GM23248 (cell line): ENCODE measurements around a stretch of chr11.

DNA sequence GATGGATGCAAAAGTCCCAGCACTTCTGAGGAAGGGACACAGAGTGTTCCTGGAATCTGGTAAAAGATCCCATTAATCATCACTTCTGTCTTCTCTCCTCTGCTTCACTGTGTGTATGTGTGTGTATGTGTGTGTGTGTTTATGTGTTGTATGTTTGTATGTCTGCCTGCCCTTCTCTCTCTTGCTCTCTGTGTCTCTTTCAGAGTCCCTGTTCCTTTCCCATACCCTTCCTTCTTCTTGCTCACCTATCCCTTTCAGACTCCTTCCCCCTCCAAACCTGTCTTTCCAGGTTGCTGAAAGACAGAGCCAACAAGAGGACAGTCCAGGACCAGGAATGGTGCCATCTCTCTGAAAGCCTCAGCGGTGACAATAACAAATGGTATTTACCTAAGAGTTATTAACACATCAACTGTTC, 47.0 kb downstream of the EHF start:
- RAMPAGE, long total RNA, result no peak

DNA sequence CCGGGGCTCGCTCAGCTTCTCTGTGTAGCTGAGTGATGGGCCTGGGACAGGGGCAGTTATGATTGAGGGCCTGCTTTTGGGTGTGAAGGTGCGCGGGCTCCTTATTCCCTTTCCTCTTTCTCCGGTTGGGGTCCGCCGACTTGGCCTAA, 280 bp downstream of the PDHX start:
- RAMPAGE, long total RNA, result no peak

DNA sequence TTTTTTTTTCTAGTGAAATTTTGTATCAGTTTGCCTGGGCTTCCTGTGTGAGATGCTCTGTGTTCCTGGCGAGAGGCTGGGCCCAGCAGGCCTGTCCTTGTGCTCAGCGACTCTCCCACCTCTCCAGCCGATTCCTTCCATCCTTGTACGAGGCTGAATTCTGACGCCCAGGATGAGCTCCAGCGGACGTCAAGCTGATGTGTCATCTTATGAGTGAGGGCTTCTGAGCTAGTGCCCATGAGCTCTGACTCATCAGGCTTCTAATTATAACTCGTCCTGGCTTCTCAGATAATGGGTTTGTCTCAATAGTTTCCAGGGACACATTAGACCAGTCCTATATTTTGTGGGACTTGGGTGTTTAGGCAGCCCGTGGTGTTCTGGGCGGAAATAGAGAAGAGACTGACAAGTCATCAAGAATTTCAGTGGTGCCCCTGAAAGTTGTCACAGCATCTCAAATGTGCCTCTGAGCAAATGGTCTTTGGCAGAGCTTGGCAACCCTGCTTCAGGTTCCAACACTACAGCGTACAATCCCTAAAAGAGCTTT, 108.2 kb upstream of the CD44 start:
- RAMPAGE, long total RNA, result no peak

- RAMPAGE, long total RNA, result no peak
Observed at GRCh38 chr11:35139974-35140437, 1.0 kb downstream of the CD44 start.

GRCh38 chr11:35145894-35146509, 7.0 kb downstream of the CD44 start:
- RAMPAGE, long total RNA, result no peak

DNA sequence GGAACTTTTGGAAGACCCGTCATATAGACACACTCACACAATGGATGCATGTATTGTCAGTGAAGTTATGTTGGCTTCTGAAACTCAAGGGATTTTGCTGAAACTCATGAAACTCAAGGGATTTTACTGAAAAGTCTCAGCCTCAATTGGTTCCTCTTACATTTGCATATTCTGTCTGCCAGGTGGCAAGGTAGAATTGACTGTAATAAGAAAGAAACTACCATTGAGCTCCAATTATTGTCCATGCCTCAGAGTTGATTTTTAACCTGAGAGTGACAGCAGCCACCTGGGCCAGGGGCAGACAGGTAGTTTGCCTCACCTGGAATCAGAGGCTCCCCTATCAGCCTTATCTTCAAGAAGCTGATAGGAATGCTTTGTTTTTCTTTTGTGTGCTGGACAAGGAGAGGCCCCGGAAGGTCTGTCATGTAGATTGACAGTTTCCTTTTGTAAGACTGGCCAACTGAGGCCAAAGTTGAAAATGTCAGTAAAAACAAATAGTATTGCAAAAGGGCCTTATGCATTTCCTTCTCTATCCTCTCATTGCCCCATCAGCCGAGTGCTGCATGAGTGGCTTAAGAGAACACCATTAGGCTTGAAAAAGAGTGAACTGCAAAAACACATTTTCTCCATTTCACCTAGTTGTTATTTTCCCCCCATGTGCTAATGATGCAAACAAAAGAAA, 34.1 kb downstream of the CD44 start:
- RAMPAGE, long total RNA, result no peak

DNA sequence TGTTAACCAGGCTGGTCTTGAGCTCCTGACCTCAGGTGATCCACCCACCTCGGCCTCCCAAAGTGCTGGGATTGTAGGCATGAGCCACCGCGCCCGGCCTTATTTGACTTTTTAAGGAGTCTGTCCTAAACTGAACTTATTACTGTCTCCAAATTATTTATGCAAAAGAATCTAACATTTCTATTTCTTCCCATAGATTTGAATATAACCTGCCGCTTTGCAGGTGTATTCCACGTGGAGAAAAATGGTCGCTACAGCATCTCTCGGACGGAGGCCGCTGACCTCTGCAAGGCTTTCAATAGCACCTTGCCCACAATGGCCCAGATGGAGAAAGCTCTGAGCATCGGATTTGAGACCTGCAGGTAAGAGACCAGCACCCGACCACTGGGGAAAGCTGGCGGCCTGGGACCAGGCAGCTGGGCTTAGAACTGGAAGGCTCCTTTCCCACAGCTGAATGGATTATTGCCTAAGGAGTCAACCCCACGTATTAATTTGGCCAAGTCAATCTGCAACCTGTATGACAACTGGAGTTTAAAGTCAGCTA, 37.5 kb downstream of the CD44 start:
- RAMPAGE, long total RNA, result no peak

DNA sequence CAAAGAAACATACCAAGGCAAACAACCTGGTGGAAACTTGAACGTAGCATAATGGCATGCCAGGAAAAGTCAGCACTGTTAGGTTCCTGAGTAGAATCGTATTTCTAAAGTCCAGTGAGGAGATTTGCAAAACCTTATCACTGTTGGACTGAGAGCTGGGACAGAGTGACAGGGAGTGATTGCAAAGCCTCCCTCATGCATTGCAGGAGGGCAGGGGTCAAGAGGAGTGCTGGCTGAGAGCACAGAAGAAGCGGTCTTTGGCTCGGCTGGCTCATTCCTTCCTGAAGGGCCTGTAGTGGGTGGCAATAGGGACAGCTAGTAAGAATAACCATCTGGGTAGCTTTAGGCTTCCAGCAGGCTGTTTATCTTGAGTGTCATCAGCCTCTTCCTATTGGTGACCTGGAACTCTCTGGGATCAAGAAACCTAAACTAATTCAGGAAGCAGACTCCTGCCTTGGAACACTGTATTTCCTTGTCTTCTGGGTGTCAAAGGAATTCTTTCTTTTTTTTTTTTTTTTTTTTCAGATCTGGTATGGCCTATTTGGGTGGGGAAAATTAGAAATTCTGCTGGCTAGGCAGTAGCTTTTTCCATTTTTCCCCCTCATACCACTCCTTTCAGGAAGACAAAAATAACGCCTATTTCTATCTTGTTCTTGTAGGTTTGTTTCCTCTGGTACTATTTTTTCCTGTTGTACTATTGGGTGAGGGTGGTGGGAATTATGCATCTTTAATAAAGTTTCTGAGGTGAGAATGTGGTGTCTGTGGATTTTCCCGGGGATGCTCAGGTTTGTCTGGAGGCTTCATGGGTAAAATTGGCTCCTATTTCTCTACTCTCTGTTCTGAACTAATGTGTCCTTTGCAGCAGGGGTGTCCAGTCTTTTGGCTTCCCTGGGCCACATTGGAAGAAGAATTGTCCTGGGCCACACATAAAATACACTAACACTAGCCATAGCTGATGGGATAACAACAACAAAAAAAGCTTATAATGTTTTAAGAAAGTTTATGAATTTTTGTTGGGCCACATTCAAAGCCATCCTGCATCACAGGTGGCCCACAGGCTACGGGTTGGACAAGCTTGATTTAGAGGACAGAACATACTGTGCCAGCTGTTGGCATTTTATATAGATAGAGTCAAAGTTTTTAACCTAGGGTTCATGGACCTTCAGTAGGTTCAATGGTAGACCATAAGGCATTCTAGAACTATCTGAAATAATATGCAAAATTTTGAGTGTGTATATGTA, 53.7 kb downstream of the CD44 start:
- RAMPAGE, long total RNA, result no peak

GRCh38 chr11:35211102-35211477, 72.1 kb downstream of the CD44 start:
- RAMPAGE, long total RNA, result no peak

DNA sequence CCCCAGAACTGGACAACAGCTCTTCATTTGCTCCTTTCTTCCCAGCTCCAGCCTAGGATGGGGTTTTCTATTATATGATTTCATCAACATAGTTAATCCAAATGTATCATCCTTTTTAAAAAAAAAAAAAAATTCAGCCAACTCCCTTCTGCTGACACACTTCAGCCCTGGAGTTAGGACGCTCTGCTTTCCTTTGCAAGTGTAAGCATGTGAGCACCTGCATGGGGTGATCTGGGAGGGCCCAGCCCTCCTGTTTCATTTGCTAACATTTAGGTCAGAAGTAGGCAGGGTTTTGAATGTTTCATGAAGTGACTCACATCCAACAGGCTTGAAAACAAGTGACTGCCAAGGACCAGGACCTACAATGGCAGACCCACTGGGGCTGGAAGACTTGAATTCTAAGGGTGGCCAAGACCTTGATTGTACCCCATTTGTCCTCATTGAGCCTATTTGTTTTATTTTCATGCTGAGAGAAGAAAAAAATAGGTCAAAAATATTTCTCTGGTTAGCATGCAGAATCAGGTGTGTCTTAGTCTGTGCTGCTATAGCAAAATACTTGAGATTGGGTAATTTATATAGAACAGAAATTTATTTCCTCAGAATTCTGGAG, 137.5 kb downstream of the CD44 start:
- RAMPAGE, long total RNA, result no peak

- RAMPAGE, long total RNA, result no peak
Observed at GRCh38 chr11:35342927-35343404, 76.4 kb downstream of the SLC1A2 start.

DNA sequence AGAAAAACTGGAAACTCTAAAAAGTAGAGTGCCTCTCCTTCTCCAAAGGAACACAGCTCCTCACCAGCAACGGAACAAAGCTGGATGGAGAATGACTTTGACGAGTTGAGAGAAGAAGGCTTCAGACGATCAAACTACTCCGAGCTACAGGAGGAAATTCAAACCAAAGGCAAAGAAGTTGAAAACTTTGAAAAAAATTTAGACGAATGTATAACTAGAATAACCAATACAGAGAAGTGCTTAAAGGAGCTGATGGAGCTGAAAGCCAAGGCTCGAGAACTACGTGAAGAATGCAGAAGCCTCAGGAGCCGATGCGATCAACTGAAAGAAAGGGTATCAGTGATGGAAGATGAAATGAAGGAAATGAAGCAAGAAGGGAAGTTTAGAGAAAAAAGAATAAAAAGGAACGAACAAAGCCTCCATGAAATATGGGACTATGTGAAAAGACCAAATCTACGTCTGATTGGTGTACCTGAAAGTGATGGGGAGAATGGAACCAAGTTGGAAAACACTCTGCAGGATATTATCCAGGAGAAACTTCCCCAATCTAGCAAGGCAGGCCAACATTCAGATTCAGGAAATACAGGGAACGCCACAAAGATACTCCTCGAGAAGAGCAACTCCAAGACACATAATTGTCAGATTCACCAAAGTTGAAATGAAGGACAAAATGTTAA, 41.4 kb downstream of the TRIM44 start:
- RAMPAGE, long total RNA, result no peak

GRCh38 chr11:35715291-35715938, 52.8 kb downstream of the TRIM44 start:
- RAMPAGE, long total RNA, result no peak

- RAMPAGE, long total RNA, result no peak
Observed at GRCh38 chr11:35762766-35763347, 100.3 kb downstream of the TRIM44 start.

DNA sequence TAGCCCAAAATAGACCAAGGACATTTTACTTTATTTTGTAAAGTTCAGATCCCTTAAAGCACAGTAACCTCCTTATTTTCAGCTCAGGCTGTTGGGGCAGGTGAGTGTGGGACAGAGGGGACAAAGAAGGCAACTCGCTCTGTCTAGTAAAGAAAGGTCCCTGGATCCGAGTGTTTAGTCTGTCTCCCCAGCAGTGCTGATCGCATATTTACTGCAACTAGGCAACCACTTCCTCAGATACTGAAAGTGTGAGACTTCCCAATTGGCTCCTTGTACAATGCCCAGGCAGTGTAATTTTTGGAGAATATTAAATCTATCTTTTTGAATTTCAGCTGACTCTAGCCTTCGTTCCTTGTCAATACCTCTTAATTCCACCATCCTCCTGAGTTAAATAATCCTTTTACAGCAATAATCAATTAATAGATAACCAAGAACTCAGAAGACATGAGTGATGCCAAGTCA, 138.4 kb downstream of the TRIM44 start:
- RAMPAGE, long total RNA, result no peak

GRCh38 chr11:35927530-35928101, 16.2 kb upstream of the LDLRAD3 start:
- RAMPAGE, long total RNA, result no peak

- RAMPAGE, long total RNA, result no peak
Observed at GRCh38 chr11:35968759-35969557, 25.1 kb downstream of the LDLRAD3 start.

DNA sequence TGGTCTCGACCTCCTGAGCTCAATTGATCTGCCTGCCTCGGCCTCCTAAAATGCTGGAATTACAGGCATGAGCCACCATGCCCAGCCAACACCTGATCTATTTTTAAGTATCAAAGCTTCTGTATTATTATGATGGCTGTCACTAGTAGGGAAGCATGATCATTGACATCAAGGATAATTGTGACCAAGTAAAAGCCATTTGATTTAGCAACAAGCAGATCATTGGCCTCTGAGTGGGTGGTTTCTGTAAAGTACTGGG, 60.0 kb downstream of the PRR5L start:
- RAMPAGE, long total RNA, result no peak

- RAMPAGE, long total RNA, result no peak
Observed at GRCh38 chr11:36372544-36372843, 76.4 kb downstream of the PRR5L start.

- RAMPAGE, long total RNA, result no peak
Observed at GRCh38 chr11:36380576-36381088, 84.5 kb downstream of the PRR5L start.